ENCODE measurements around the genes PRAMEF1, PRAMEF10, PRAMEF27, PRAMEF20 and KAZN.

DNA sequence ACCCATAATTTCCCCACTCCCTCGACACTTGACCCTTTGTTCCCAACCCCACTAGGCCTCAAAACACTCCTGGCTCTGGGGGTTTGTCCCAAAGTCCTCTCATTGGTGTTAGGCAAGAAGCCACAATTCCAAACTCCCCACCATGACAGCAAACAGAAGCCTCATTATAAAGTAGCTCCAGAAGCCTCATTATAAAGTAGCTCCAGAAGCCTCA, 3.1 kb downstream of the DHRS3 start:
- PRO-cap: no peak
- RAMPAGE, long total RNA: no peak

DNA sequence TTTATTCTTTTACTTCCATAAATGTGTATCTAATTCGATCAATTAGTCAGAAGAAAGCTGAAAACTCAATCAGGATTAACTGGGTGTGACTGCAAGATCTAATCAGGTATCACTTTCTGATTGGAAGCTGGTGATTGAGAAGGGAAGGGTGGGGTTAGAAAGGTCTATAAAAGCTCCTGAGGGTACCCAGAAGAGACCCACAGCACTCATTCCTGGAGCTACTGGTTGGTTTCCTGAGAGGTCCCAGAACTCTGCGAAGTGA, at the start of gene PRAMEF1:
TSS of gene PRAMEF1 (plus strand) at position 196 of the 262 bp plus-strand sequence.
- PRO-cap: no peak
- RAMPAGE, long total RNA: no peak

GRCh38 chr1:12898037-12898588, at the start of gene PRAMEF10:
PRAMEF10 (minus strand) TSS chr1:12898270.
- PRO-cap: no peak
- RAMPAGE, long total RNA: no peak

GRCh38 chr1:13056411-13056812, at the start of gene PRAMEF27:
PRAMEF27 (minus strand) TSS chr1:13056575.
- PRO-cap: no peak
- RAMPAGE, long total RNA: no peak

GRCh38 chr1:13410231-13410697, at the start of gene PRAMEF20:
PRAMEF20 (plus strand) TSS chr1:13410450.
- PRO-cap: no peak
- RAMPAGE, long total RNA: no peak

- PRO-cap: no peak
- RAMPAGE, long total RNA: no peak
These were observed 30.1 kb downstream of the PDPN start for GRCh38 chr1:13613777-13614012.

DNA sequence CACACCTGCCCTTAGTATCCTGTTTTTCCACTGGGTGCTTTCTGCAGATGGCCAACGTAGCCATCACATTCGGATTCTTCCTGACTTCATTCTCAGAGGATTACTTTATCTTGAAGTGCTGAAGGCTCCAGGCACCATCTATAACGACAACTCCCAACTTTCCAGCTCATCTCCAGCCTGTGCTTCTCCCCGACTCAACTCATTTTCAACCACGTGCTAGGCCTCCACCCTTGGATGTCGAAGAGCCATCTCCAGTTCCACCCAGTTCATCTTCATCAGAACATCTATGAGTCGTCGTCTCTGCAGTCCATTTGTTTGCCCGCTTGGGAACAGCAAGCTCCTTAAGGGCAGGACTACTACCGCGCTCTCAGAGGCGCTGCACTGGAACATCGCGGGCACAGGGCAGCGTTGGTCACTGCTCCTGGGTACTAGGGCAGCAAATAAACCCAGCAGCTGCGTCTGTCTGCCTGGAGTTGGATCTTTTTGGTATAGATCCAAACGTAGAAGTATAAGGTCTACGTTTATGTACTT, 576 bp upstream of the PRDM2 start:
- PRO-cap: no peak
- RAMPAGE, long total RNA: no peak

GRCh38 chr1:13701355-13701820, 1.4 kb downstream of the PRDM2 start:
- PRO-cap: bidirectional peak, plus-strand start at chr1:13701537, minus-strand start at chr1:13701435
- RAMPAGE, long total RNA: no peak

DNA sequence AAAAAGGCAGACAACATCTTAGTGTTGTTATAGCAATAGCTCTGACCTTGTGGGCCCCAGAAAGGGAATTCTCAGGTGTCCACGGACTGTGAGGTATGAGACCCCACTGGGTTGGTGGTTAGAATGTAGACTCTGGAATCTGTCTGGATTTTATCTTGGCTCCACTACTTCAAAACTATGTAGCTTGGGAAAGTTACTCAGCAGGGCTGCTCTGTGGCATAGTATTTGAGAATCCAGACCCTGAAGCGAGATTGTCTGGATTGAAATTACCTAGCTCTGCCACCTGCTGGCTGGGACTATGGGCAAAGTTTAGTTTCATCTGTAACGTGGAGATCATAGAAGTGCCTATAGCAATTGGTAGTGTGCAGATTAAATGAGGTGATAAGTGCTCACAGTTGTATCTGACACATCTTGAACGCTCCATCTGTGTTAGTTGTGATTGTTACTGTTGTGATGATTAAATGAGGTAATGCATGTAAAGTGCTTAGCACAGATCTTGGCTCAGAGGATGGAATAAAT, 25.8 kb downstream of the PRDM2 start:
- PRO-cap: no peak
- RAMPAGE, long total RNA: no peak

DNA sequence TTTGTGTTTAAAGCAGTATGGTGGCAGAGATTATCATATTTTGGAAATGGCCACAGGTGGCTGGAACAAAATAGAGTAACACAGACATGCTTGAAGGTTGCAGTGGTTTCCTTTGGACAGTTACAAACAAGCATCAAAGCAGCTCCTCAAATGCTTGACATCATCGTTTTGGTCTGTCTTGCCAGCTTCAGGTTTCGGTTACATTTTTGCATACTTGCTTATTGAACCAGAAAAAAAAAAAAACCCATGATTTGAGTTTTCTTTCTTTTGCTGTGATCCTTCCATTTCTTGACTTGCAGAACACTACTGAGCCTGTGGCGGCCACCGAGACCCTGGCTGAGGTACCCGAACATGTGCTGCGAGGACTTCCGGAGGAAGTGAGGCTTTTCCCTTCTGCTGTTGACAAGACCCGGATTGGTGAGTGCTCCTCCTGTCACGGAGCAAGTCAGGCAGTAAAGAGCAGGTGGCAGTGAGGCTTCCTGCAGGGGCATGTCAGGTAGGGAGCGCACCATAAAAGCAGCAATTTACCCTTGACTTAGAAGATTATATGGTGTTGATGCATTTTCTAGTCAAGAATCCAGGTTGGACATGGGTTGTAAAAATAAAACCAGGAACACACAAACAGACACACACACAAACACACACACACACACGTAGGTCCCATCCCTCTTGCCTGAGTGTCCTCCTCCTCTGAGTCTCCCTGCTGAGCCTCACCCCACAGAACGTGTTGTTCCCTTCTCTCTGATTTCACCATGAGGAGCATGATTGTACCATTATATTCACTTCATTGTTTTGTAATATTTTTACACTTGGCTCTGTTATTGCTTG, 30.9 kb downstream of the PRDM2 start:
- PRO-cap: bidirectional peak, plus-strand start at position 455 of the sequence, minus-strand start at position 308 of the sequence; unidirectional peak, plus-strand start at position 695 of the sequence
- RAMPAGE, long total RNA: no peak

DNA sequence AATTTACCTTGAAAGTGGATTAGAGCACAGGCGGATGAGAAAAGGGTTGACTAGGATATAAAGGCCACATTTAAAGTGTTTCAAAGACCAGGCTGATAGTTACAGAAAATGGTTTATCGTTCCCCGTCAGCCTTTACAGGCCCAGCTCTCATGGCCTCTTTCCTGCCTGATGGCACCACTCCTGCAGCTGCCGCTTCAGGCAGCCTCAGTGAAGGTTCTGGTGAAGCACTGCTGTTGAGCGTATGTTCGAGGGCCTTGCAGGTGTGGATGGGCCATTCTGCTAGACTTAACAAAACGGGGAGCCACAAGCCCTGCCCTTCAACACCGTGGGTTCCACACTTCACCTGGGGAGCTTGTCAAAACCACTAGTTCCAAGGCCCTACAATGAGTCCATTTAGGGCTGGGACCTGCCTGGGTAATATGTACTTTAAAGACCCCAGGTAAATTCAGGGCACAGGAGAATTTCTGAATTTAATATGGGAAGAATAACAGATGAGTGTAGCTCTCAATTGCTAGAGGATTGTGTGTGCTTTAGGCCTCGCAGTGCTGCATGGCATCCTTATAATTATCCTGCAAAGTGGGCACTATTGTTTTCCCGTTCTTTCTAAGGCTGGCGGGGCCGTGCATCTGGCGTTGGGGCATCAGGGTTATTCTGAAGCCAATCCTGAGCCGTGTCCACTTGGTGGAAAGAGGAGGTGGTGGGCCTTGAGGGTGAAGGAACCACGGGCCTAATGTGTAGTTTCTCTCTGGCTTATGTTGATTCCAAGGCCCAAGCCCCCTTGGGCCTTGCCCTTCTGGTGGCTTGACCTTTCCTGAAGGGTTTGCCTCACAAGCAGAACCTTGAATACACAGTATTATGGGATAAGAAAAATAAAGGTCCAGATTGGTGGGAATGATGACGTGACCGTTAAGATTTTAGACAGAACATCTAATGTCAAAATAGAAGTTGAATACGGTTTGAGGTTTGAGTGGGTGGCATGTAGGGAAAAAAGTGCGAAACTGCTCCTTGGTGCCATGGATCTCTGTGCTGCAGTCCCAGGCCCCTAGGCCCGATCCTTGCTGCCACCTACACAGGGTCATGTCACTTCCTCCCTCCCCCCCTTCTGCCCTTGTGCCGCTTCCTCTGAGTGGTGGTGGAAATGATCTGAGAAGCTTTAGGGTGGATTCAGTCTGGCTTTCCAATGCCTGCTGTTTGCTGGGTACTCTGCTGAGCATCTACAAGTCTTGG, 90.2 kb downstream of the PRDM2 start:
- PRO-cap: no peak
- RAMPAGE, long total RNA: no peak

DNA sequence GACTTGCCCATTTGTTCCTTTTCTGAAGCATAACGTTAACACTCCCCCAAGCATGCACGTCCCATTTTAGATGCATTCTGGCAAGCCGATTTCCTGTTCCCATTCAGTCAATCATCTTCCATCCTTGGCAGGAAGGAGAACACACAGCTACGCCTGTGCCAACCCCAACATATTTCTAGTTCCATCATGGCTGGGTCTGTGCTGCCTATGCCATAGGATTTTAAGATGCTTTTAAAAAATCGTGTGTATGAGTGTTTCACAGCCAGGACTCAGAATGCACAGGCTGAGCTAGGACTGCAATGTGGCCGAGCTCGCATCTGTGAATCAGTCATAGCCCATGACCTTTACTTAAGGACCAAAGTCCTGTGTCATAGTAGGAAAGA, 408.7 kb downstream of the PRDM2 start:
- PRO-cap: no peak
- RAMPAGE, long total RNA: no peak

DNA sequence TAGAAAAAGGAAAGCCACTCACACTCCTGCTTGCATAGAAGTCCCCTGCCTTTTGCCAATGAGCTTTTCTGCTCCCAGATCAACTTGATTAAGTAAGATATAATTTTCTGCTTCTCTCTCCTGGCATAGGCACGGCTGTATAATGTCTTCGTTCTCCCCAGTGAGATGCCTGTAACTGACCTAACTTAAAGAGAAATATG, 76.5 kb upstream of the KAZN start:
- PRO-cap: no peak
- RAMPAGE, long total RNA: no peak

GRCh38 chr1:14598568-14599917, at the start of gene KAZN:
KAZN (plus strand) TSS chr1:14598685.
- PRO-cap: no peak
- RAMPAGE, long total RNA: no peak

GRCh38 chr1:14634344-14634801, 35.9 kb downstream of the KAZN start:
- PRO-cap: no peak
- RAMPAGE, long total RNA: no peak

DNA sequence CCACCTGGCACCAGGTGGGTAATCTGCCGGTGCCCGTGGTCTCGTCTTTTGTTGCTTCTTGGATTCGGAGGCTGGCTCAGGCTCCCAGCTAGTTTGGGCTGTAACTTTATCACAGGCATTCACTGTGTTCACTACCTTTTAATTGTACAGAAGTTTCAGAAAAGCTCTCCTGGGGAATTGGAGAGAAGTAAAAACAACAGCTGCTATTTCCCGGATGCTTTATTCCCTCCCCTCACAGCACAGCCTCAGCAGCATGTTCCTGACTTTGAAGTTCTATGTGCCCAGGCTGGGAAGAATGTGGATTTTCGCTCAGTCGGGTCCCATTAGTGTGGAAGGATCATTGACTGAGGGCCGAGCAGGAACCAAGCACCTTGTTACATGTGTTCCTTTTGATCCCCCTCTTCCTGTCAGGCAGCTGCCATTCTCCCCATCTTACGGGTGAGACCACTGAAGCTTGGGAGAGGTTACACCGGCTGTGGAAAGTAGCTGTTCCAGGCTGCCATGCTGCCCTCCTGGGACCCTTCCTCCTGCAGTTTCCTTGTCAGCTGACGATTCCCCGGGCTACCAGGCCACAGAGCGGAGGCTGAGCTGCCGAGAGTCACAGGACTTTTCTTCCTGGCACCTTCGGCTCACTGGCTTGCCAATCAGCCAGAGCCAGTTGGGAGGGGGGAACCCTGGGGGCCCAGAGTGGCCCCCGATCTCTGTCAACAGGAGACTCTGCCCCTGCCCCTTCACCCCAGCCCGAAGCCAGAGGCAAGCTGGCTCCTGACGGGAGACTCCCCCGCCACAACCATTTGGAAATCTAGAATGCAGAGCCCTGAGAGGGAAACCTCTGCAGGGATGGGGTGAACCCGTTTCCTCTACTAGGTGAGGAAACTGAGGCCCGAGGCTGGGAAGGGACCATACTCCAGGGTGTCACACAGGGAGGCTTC, 223.1 kb upstream of the TMEM51 start:
- PRO-cap: no peak
- RAMPAGE, long total RNA: no peak

GRCh38 chr1:14939848-14940392, 213.6 kb upstream of the TMEM51 start:
- PRO-cap: no peak
- RAMPAGE, long total RNA: no peak

DNA sequence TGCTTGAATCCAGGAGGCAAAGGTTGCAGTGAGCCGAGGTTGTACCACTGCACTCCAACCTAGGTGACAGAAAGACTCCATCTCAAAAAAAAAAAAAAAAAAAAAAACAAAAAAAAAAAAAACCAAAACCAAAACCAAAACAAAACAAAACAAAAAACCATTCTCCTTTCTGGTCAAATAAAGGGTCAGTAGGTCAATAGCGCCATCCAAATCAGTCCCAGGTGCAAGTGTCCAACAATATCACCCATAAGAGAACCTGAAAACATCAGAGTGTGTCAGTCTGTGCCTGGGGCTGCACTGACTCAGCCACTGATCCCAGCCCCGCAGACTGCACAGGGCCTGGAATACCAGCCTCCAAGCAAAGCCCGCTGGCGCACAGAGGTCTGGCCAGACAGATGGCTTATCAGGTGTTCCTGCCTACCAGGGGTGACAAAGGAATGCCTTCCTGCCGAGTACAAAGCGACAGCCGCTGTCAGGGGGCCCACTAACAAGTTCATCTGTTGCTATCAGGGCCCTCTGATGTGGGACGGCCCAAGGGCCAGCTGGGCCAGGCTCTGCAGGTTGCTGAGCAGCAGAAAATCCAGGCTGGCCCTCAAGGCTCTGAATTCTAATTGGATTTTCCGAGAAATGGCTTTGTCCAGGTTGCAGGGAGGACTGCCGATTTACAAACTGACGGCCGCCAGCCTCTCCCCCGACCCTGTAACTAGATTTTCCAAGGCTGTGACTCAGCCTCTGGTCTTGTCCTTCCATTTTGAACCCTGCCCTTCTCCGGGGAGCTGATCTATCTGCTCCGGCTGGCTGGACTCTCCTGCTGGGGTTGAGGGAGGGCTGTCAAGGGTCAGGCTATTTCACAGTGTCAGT, 13.8 kb upstream of the TMEM51 start:
- PRO-cap: no peak
- RAMPAGE, long total RNA: no peak

- PRO-cap: no peak
- RAMPAGE, long total RNA: no peak
These were observed 824 bp downstream of the TMEM51 start for GRCh38 chr1:15154025-15155116.

DNA sequence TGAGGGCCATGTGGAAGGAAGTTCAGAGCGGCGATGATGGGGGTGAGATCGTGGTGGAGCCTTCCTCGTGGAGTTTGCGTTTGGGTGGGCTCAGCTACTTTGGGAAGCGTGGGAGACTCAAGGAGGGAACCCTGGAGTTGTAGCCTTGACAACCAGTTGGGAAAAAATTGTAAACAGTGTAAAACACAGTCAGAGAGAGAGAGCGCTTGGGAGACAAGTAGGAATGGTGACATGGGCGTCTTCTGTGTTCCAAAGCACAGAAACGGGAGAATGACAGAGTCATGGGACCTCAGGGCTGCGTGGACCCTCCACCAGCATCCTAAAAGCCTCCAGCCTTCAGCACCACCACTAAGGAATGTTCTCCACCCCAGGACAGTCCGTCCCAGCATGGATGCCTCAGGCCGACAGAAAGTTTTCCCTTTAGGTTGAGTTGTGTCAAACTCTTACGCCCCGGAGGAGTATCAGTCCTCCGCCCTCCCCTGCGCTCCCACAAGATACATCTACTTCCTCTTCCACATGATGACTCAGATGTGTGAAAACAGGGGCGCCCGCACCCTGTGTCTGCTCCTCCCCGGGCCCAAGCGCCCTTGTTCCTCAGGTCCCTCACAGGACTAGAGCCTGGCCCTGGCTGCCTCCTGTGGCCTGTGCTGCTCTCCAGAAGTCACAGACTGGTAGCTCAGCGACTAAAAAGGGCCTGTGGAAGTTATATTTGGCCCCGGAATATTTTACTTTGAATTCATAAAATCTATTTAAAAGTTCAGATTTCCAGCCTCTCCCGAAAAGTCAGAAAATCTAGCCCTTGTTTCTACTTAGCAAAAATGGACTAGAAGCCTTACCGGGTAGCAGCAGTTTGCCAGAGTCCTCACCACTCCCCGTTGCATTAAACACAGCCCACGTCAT, 63.9 kb upstream of the EFHD2 start:
- PRO-cap: no peak
- RAMPAGE, long total RNA: no peak

Data from OCI-LY7 (cell line).